Adrenal gland (tissue), 7 donors: ENCODE measurements around a stretch of chr19.

GRCh38 chr19:33301936-33302365 is 383 bp downstream of the CEBPA start:
- PRO-cap, 3 experiments = no peak in any of the 3 experiments
- RAMPAGE, long total RNA, 4 experiments = no peak in any of the 4 experiments
- RRBS = 2% methylated on average over 48 of the region's 66 CpGs

DNA sequence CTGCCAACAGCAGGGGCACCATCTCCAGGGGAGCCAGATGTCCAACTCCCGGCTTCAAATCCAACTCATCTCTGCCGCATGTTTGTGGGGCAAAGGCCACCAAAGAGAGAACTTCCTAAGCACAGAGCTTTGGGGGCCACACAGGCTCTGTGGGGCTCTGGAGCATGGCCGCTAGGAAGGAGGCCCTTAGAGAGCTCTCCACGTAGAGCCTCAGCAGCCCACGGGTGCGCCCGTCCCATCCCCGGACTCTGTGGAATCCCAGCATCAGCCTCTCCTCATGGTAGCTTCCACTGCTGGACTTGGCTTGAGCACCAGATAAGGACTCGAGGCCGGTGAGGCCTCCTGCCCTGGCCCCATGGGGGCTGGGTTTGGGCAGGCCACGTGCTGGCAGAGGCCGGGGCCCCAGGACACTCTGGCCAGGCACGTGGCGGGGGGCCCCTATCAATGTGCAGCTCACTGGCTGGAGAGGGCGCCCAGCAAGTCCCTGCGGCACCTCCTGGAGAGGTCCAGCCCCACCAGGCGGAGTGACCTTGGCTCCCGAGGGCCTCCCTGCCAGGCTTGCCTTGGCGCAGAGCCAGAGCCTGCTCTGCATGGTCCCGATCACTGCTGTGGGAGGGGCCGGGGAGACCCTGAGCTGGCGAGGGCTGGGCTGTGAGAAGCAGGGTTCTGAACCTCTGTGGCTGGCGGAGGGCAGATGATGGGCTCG is 18.8 kb downstream of the CEBPG start:
- PRO-cap, 3 experiments = no peak in any of the 3 experiments
- RAMPAGE, long total RNA, 4 experiments = no peak in any of the 4 experiments
- RRBS = 5% methylated on average over 5 of the region's 24 CpGs

DNA sequence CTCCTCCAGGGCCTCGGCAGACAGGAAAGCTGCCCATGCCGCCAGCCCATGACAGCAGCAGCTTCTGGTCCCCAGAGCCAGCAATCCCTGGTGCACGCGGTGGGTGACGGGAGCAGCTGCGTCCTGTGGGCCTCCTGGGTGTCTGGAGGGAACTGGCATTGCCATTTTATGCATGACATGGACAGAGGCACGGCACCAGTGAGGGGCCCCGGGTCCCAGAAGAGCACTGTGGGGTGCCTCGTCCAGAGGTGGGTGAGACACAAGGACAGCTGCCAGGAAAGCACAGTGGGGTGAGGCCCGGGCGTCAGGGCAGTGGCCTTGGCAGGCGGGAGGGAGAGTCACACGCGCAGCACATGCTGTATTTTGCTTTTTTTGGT is 32.3 kb downstream of the CEBPG start:
- PRO-cap, 3 experiments = no peak in any of the 3 experiments
- RAMPAGE, long total RNA, 4 experiments = no peak in any of the 4 experiments
- RRBS = 58% methylated on average over 3 of the region's 14 CpGs

GRCh38 chr19:33438100-33438657 is 64.7 kb downstream of the CEBPG start:
- PRO-cap, 3 experiments = no peak in any of the 3 experiments
- RAMPAGE, long total RNA, 4 experiments = no peak in any of the 4 experiments
- RRBS = no CpG with 5 or more reads among the region's 6 CpGs

- PRO-cap, 3 experiments = no peak in any of the 3 experiments
- RAMPAGE, long total RNA, 4 experiments = no peak in any of the 4 experiments
- RRBS = 90% methylated on average over 5 of the region's 10 CpGs
Measured at GRCh38 chr19:33508853-33509326, 12.7 kb downstream of the PEPD start.

DNA sequence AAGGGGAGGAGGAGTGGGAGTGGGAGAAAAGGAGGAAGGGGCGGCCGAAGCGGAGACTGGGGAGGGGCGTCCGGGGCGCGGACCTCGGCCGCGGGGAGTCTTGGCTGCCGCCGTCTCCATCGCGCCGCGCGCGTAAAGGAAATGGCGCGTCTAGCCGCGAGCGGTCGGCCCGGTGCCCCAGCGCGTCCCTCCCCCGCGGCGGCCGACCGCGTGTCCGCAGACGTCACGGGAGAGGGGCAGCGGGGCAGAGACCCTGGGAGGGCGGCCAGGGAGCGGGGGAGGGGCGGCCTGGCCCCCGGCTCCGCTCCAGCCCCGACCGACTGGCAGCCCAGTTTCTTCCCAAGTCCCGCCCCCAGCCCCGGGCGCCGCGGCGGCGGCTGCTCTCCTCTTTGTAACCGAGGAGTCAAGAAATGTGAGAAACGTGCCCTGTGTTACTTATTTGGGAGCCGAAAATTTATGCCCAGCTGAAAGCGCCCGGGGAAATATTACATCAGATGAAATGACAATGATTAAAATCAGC is 918 bp upstream of the KCTD15 start:
- PRO-cap, 3 experiments = peak in 3 of 3 experiments; most common plus-strand start position 71 of the sequence (in 1); most common minus-strand start position 134 of the sequence (in 3)
- RAMPAGE, long total RNA, 4 experiments = no peak in any of the 4 experiments
- RRBS = 2% methylated on average over 22 of the region's 56 CpGs

DNA sequence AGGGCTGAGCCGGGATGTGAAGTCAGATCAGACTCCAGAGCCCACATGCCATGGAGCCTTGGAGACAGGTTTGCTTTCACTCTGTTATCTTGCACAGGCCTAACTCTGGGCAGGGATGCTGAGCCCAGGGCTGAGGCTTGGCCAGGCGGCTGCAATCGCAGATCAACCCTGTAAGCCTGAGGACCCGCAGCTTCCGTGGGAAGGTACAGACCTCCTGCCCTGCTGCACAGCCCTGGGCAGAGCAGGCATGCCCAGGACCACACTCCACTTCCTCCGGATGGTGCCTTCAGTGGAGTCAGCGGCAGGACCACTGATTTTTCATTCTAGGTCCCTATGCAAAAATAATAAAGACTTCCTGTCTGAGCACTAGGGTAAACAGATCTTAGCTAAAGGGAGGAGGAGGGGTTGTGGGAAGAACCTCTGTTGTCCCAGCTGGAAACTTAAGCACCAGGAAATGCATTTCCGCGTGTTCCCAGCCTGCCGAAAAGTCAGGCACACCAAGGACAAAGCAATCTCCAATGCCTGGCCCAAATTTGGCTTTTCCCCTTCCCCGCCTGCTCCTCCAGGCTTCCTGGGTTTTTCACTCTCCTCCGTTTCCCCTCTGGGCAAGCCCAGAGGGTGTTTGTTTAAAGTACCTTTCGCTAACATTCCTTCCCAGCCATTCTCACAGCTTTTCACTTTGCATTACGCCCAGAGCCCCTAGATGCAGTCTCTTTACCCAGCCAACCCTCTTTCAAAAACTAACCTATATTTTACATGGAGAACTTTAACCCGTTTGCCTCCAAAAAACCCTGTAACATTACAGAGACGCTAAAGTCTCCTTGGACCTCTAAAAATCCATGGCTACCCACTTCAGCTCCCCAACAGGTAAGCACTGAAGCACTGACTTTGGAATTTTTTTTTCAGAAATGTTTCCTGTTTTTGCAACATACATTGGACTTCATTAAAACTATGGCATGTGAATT is 87.5 kb downstream of the KCTD15 start:
- PRO-cap, 3 experiments = no peak in any of the 3 experiments
- RAMPAGE, long total RNA, 4 experiments = no peak in any of the 4 experiments
- RRBS = no CpG with 5 or more reads among the region's 16 CpGs

- PRO-cap, 3 experiments = peak in 1 of 3 experiments; most common plus-strand start chr19:34254229 (in 1)
- RAMPAGE, long total RNA, 4 experiments = no peak in any of the 4 experiments
- RRBS = 4% methylated on average over 1 of the region's 8 CpGs
Measured at GRCh38 chr19:34254145-34254329, 317 bp upstream of the GARRE1 start.

- PRO-cap, 3 experiments = peak in 3 of 3 experiments; most common plus-strand start chr19:34254830 (in 1); most common minus-strand start chr19:34254795 (in 3)
- RAMPAGE, long total RNA, 4 experiments = no peak in any of the 4 experiments
- RRBS = under 1% methylated on average over 23 of the region's 99 CpGs
Measured at GRCh38 chr19:34254655-34255667, 607 bp downstream of the GARRE1 start.

DNA sequence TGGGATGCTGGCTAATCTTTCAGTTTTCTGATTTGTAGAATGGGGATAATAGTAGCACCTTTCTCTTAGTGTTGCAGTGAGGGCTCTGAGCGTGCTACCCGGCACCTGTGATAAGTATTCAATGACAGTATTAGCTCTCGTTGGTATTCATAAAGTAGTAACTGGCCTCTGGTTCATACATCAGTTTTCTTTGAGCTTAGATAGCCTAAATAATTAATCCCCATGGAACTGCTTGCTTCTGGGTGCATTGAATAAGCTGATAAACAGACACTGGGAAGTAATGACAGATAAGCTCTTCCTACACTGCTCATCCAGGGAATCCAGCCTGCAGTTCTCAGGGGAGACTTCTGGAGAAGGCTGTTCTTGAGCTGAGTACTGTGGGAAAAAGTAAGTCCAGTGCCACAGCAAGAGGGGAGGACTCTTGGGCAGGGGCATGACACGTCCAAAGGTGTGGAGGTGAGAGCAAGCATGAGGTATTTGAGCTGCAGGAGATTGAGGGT is 6.9 kb downstream of the GARRE1 start:
- PRO-cap, 3 experiments = no peak in any of the 3 experiments
- RAMPAGE, long total RNA, 4 experiments = no peak in any of the 4 experiments
- RRBS = no CpG with 5 or more reads among the region's 4 CpGs

DNA sequence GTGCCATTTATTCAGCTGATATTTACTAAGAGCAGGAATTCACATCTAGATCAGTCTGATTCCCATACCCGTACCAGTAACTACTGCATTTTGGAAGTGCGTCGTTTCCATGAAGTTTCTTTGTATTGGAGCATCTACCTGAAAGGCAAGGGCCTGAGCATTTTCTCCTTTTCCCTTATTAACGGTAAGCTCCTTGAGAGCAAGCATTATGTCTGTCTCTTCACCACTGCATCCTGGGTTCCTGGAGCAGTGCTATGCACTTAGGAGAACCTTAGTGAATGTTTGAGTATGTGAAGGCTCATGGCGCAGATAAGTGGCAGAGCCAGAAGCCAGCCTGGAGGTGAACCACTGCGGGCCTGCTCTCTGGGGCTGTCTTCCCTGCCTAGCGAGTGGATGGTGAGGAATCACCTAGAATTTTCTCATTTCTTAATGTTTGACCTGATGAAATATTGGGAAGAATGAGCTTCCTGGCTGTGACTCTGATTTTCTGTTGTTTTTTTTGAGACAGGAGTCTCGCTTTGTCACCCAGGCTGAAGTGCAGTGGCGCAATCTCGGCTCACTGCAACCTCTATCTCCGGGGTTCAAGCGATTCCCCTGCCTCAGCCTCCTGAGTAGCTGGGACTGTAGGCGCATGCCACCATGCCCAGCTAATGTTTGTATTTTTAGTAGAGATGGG is 11.7 kb downstream of the GARRE1 start:
- PRO-cap, 3 experiments = no peak in any of the 3 experiments
- RAMPAGE, long total RNA, 4 experiments = no peak in any of the 4 experiments
- RRBS = no CpG with 5 or more reads among the region's 13 CpGs

- PRO-cap, 3 experiments = peak in 1 of 3 experiments; most common plus-strand start chr19:34384655 (in 1)
- RAMPAGE, long total RNA, 4 experiments = no peak in any of the 4 experiments
- RRBS = 96% methylated on average over 3 of the region's 15 CpGs
Measured at GRCh38 chr19:34383998-34384907, 19.3 kb downstream of the GPI start.

DNA sequence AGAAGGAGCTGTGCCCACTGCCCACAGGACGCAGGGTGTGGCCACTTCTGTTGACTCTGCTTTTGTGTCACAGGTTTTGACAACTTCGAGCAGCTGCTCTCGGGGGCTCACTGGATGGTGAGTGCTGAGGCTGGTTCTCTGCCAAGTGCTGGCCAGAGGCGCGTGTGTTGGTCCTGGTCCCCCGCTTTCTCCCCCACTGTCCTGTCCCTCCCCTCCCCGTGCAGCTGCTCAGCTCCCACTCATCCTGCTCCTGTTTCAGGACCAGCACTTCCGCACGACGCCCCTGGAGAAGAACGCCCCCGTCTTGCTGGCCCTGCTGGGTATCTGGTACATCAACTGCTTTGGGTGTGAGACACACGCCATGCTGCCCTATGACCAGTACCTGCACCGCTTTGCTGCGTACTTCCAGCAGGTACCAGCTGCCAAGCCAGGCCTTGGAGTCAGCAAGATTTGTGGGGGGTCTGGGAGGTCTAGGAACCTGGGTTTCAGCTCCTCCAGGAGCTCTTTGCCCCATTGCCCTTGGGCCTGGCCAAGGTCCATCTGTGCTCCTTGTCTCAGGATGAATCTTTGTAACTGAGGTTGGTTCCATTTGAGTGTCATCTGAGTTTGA is 10.4 kb upstream of the PDCD2L start:
- PRO-cap, 3 experiments = no peak in any of the 3 experiments
- RAMPAGE, long total RNA, 4 experiments = start-site peak on the minus strand in 1 of 4 experiments, centred at position 287 of the sequence, 59 reads per replicate
- RRBS = no CpG with 5 or more reads among the region's 15 CpGs

DNA sequence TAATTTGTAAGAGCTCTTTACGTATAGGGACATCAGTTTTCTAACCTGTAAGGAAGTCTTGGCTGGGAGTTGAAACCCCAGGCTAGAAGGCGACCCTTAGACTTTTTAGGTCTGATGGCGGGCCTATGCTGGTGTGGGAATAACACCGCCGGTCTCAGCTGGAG is 222 bp upstream of the UBA2 start:
- PRO-cap, 3 experiments = no peak in any of the 3 experiments
- RAMPAGE, long total RNA, 4 experiments = no peak in any of the 4 experiments
- RRBS = 0% methylated on average over 1 of the region's 5 CpGs

DNA sequence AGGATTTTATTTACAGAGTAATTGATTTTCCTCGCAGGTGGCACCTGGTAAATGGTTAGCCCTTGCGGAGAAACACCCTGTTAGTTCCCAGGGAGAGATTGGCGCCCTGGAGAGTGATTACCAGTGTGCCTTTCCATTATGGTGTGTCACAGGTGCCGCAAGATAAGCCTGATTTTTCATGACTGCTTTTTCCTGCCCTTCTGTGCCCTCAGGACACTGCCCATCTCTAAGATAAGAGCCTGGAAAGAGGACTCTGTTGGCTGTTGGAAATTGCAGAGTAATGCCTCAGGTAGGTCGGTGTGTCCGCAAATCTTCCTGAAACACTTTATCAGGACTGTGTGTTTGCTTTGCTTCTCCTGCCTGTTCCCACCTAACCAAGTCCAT is 707 bp downstream of the ZNF181 start:
- PRO-cap, 3 experiments = no peak in any of the 3 experiments
- RAMPAGE, long total RNA, 4 experiments = no peak in any of the 4 experiments
- RRBS = no CpG with 5 or more reads among the region's 6 CpGs

GRCh38 chr19:34957949-34959187 is 5.7 kb downstream of the ZNF792 start:
- PRO-cap, 3 experiments = no peak in any of the 3 experiments
- RAMPAGE, long total RNA, 4 experiments = no peak in any of the 4 experiments
- RRBS = no CpG with 5 or more reads among the region's 32 CpGs

GRCh38 chr19:35015463-35016133 is 14.7 kb upstream of the SCN1B start:
- PRO-cap, 3 experiments = no peak in any of the 3 experiments
- RAMPAGE, long total RNA, 4 experiments = no peak in any of the 4 experiments
- RRBS = no CpG with 5 or more reads among the region's 18 CpGs

DNA sequence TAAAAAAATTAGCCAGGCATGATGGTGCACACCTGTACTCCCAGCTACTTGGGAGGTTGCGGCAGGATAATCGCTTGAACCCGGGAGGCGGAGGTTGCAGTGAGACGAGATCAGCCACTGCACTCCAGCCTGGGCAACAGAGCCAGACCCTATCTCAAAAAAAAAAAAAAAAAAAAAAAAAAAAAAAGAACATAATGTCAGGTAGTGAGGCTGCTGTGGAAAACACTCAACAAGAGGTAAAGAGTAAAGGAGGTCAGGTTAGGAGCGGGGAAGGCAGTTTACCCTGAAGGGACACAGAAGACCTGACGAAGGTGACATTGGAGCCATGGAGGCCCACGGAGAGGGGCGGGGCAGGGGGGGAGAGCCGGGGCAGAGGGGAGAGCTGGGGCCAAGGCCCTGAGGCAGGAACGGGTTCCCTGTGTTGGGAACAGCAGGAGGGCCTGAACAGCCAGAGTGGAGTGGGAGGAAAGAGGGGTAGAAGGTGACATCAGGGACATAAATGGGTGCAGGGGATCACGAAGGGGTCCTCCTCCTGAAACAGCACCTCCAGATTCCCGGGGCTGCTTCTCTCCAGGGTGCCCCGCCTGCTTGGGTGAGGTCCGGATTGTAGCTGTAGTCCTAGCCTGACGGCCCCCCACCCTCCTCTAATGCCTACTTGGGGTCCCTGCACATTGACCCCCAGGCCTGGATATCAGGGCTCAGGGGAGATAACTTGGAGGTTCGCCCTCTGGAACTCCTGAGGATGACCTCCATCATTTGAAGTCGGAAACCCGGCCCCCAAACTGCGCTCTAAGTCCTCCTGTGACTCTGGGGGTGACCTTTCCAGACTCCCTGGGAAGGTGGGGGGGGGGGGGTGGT is 654 bp upstream of the SCN1B start:
- PRO-cap, 3 experiments = no peak in any of the 3 experiments
- RAMPAGE, long total RNA, 4 experiments = no peak in any of the 4 experiments
- RRBS = 41% methylated on average over 3 of the region's 20 CpGs

DNA sequence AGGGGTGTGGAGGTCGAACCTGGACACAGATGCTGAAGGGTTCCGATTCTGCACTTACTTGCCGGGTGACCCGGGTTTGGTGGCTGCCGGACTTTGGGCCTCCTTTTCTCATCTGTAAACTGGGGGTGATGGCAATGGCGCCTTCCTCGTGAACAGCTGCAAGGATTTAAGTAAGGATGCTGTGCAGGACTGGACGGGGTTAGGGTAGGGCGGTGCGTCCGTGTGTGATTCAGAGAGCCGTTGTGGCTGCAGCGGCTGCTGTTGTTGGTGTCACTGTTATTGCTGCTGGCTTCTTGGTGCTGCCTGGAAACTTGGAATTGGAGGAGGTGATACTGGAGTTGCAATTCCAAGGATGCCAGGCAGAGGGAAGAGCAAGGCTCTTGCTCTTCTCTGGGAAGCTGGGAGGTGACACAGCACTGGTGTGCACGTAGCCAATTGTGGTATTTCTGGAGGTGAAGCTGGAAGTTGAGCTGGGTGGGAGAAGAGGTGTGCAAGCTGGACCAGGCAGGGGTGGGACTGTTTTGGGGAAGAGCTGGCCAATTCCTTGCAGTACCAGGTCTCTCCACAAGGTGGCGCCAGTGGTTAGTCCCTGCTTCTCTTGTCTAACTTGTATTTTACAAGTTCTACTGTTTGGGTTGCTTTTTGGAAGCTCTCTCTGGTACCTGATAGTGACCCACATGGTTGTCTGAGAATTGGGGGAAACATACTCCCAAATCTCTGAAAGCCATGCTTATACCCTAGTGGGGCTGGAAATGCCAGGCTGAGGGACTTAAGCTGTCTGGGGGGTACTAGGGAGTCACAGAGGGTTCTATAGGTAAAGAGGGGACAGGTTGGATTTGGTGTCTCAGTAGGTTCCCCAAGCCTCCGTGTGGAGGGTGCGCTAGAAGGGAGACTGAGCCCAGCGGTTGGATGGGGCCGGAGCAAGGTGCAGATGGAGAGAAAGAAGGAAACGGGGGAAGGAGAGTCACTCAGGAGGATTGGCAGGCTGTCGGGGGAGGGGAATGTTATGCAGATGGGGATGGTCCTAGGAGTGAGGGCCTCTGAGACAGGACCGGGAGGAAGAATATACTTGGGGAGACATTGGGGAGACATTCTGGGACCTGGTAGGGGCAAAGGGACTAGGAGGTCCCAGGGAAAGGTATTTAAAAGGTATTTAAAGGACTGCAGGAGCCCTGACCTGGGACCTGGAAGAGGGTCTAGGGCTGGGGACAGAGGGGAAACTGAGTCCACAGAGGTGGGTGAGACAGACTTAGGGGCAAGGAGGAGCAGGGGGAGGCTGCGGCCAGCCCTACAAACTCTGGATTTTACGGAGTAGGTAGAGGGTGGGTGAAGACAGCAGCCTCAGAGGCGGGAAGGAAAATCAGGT is 2.9 kb downstream of the HPN start:
- PRO-cap, 3 experiments = no peak in any of the 3 experiments
- RAMPAGE, long total RNA, 4 experiments = no peak in any of the 4 experiments
- RRBS = 63% methylated on average over 4 of the region's 25 CpGs

DNA sequence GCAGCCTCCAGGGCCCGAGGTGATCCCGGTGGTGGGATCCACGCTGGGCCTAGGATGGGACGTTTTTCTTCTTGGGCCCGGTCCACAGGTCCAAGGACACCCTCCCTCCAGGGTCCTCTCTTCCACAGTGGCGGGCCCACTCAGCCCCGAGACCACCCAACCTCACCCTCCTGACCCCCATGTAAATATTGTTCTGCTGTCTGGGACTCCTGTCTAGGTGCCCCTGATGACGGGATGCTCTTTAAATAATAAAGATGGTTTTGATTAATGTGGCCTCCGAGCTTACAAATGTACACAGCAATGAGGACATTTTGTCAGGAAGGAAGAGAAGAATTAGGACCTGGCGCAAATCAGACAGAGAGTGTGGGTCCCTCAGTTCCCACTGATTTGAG is 24.8 kb downstream of the HPN start:
- PRO-cap, 3 experiments = no peak in any of the 3 experiments
- RAMPAGE, long total RNA, 4 experiments = no peak in any of the 4 experiments
- RRBS = 92% methylated on average over 5 of the region's 10 CpGs